ENCODE measurements around a stretch of chr4.

GRCh38 chr4:168758245-168758680, 251.8 kb downstream of the CBR4 start:
- RRBS, result no CpG with 5 or more reads among the region's 3 CpGs

GRCh38 chr4:168764849-168765455, 245.1 kb downstream of the CBR4 start:
- RRBS, result no CpG with 5 or more reads among the region's 5 CpGs

DNA sequence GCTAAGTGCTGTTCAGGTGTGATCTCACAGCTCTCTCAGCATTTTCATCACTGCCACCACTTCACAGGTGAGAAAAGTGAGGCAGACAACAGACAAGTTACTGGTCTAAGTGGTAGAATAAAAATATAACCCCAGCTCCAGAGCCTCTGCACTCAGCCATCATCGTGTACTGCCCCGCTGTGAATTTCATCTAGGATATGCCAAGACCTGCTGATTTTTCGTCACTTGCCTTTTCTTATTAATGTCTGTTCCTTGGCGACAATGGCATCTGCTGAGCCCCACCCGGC, 236.6 kb downstream of the CBR4 start:
- RRBS, result no CpG with 5 or more reads among the region's 5 CpGs

DNA sequence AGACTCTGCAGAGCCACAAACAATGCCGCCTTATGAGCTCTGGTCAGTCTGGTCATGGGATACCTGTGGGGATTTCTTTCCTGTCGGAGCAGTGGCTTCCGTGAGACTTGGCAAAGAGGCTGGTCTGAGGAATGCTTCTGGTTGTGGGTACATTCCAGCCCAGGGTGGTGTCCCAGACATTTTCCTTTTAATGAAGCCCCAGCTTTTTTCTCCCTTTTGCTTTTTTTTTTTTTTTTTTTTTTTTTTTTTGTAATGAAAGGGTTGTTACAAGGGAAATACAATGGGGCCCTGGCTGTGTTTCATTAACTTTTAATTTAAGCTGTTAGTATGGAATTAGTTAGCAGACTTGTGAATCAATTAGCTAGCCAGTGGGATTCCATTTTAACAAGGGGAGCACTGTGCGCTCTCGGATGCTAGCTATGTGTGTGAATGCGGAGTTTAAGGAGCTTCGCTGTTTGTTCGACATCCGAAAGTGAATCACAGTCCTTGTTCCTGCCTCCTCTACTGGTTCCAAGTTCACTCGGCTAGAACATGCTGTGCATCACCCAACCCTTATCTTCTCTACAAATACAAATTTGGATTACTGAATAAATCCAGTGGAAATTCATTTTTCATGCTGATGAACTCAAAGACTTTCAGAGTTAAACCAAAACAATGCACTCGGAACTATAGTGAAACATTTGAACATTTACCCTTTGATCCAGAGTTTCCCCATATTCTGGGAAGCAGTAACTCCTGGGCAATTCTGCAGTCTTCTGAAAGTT, 225.0 kb downstream of the CBR4 start:
- RRBS, result no CpG with 5 or more reads among the region's 11 CpGs

GRCh38 chr4:168789848-168790318, 220.2 kb downstream of the CBR4 start:
- RRBS, result no CpG with 5 or more reads among the region's 6 CpGs

- RRBS, result no CpG with 5 or more reads among the region's 4 CpGs
Observed at GRCh38 chr4:168796211-168796678, 213.8 kb downstream of the CBR4 start.

DNA sequence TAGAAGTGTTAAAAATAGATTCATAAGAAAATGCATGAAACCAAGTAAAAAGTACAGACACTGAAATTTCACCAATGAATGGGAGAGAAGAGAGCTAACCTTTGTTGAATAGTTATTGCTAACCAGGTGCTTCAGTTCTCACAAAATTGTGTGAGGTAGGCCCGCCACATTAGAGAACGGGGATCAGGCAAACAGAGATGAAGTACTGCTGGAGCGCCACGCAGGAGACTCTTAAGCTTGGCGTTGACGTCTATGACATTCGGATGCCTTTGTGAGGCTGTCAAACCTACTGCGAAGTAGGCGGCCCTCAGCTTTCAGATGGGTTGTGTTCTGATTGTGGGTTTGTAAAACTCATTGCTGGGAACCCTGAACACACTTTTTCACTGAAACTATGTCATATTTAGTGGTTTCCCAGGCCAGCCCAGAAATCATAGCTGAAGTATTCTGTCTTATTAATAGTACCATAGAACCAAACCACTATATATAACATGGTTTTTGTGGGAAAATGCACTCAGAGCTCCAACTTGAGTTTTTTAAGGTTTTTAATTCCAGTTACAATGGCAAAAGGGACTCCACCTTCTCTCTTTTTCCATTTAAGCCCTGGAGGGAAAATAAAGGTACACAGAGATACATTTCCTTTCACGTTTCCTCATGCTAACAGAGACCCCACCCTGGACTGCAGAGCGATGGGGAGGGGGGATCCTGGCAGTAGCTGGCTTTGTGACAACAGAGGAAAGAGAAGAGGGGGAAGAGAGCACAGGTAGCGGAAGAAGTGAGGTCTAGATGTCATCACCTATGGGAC, 173.4 kb downstream of the CBR4 start:
- RRBS, result no CpG with 5 or more reads among the region's 12 CpGs

GRCh38 chr4:168853116-168853982, 156.7 kb downstream of the CBR4 start:
- RRBS, result no CpG with 5 or more reads among the region's 10 CpGs

- RRBS, result no CpG with 5 or more reads among the region's 1 CpG
Observed at GRCh38 chr4:169006488-169007117, 3.5 kb downstream of the CBR4 start.

DNA sequence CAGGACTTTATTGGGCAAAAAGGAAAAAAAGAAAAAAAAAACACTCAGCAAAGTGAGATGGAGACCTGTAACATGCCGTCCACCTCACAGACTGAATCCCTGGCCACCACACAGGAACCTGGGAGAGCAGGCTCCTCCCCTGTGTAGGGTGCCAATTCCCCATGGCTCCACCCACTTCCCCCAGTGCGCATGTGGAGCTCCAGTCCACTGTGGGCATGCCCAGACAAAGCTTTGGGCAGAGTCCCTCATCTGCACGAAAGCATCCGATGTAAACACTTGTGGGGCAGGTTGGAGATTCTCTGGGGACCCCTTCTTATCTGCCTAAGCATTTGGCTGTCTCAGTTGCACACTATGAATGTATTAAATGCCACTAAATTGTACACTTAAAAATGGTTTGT, 23.7 kb upstream of the CBR4 start:
- RRBS, result no CpG with 5 or more reads among the region's 4 CpGs

DNA sequence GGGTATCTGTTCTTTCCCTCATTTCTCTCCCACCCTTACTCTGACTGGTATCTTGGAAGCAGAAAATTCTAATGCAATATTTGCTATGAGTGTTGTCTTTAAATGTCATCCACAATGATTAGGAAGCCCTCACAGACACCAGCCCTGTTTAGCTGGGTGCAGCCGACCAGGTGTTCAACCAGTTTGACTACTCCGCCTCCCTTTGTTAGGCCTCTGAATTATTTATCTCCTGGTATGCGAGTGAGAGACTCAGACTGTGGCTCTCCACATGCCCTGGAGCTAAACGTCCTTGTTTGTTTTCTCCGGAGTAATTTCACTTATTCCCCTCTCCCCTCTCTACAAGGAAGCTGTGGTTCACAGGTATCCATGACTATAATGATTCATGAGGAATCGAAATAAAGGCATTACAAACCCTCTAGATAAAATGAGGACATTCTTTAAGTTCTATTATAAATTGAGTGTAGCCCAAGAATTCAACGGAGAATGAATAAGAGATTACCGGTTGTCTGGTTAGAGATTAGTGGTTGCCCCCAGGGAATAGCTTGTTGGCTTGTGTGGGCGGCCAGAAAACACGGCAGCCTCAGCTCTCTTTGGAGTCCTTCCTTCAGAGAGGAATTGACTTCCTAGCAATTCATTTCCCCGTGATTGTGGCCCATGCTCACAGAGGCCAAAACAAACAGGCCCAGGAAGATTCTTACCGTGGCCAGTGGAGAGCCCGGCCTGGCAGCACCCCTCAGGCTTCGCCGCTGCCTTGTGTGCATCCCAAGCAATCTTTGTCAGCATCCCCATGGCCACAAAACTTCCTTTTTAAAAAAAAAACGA, 60.1 kb upstream of the CBR4 start:
- RRBS, result no CpG with 5 or more reads among the region's 16 CpGs

GRCh38 chr4:169124554-169125136, 114.6 kb upstream of the CBR4 start:
- RRBS, result no CpG with 5 or more reads among the region's 2 CpGs

DNA sequence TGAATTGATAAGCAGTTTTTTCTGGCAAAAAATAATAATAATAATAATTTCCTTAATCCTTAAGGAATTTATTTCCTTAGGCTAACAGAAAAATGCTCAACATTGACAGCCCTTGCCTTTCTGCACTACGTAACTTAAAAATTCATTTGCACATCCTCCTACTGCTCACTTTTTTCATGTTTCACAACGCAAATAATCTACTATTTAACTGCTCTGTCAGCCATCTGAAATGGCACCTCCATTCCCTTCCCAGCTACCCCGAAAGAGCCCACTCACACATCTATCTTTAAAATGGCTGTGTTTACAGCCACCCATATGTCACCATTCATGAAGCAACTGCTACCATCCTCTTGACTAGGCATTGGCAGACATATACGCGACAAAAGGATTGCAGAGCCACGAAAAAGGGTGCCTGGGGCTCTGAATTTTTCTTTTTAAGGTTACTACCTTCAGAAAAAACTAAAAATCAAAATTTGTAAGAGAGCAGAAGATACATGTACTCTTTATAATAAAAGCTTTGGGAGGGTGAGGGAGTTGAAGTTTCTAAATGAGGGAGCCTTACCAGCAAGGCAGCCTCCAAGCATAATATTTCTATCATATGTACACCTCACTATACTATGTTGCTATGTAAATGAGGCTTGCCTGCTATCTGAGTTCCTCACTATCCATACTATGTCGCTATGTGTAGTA, 11.5 kb downstream of the SH3RF1 start:
- RRBS, result no CpG with 5 or more reads among the region's 7 CpGs

- RRBS, result no CpG with 5 or more reads among the region's 8 CpGs
Observed at GRCh38 chr4:169314890-169315318, 44.1 kb upstream of the SH3RF1 start.

GRCh38 chr4:169537482-169538374, 74.7 kb downstream of the NEK1 start:
- RRBS, result no CpG with 5 or more reads among the region's 6 CpGs

DNA sequence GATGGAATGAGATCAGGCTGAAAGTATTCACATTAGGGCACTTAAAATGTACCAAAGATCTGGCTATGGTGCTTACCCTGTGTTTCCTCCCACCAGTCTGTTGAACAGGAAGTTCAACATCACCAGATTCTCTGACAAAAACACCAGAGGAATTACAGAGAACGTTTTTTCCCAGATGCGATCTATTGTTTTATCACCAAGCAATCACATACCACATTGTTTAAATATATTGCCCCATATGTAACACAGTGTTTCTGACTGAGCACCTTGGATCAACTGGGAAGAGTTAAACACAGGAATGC, 2.0 kb upstream of the CLCN3 start:
- RRBS, result no CpG with 5 or more reads among the region's 2 CpGs

DNA sequence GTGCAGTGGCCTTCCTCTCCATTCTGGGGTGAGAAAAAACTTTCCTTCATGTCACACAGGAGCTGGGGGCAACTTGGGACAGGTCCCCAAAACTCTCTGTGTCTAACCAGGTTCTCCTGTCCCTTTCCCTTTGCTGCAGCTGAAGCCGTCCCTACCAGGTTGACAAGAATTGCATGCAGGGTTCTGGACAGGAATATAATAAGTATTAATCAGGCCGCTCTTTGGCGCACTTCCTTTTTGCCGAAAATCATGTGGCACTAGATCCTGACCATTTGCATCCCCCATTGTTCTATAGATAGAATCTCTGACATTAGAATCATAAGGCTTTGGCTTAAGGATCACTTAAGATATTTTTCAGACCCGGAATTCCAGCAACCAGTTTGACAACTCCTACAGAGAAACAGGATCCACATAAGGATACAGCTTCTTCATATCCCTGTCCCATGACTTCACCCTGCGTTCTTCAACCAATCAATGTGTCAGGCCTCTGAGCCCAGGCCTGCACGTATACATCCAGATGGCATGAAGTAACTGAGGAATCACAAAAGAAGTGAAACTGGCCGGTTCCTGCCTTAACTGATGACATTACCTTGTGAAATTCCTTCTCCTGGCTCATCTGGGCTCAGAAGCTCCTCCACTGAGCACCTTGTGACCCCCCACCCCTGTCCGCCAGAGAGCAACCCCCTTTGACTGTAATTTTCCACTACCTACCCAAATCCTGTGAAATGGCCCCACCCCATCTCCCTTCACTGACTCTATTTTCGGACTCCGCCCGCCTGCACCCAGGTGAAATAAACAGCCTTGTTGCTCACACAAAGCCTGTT, 85.1 kb downstream of the MFAP3L start:
- RRBS, result no CpG with 5 or more reads among the region's 12 CpGs

- RRBS, result no CpG with 5 or more reads among the region's 5 CpGs
Observed at GRCh38 chr4:169975192-169975471, 51.1 kb downstream of the MFAP3L start.

GRCh38 chr4:172978792-172979163, 189.8 kb upstream of the GALNT7 start:
- RRBS, result no CpG with 5 or more reads among the region's 3 CpGs

- RRBS, result no CpG with 5 or more reads among the region's 7 CpGs
Observed at GRCh38 chr4:173329779-173330921, 4.0 kb downstream of the HMGB2 start.

Data from renal cortical epithelial cell (primary cell).